Kidney (tissue), 2 donors: ENCODE data around the genes H3C11, ZNF165 and ZSCAN23.

- PRO-cap, result no peak
- RRBS, result no CpG with 5 or more reads among the region's 53 CpGs
Observed at GRCh38 chr6:27630544-27631734, 158.0 kb upstream of the ZNF184 start.

GRCh38 chr6:27670318-27670801 lies 137.4 kb downstream of the H2BC13 start:
- PRO-cap, result no peak
- RRBS, result no CpG with 5 or more reads among the region's 13 CpGs

GRCh38 chr6:27721095-27721468 lies 86.6 kb downstream of the H2BC13 start:
- PRO-cap, result no peak
- RRBS, result 0% methylated on average over 1 of the region's 11 CpGs

DNA sequence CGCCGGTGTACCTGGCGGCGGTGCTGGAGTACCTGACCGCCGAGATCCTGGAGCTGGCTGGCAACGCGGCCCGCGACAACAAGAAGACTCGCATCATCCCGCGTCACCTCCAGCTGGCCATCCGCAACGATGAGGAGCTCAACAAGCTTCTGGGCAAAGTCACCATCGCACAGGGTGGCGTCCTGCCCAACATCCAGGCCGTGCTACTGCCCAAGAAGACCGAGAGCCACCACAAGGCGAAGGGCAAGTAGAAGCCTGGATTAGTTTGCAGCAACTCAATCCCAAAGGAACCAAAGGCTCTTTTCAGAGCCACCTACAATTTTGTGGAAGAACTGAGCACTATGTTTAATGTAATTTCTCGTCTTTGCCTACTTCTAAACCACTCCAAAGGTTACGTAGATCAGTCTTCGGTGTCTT lies 387 bp downstream of the H2AC13 start:
- PRO-cap, result no peak
- RRBS, result no CpG with 5 or more reads among the region's 23 CpGs

- PRO-cap, result no peak
- RRBS, result no CpG with 5 or more reads among the region's 1 CpG
Observed at GRCh38 chr6:27809583-27809795, 362 bp upstream of the H3C10 start.

GRCh38 chr6:27866505-27866912 lies 879 bp downstream of the H1-5 start:
- PRO-cap, result no peak
- RRBS, result no CpG with 5 or more reads among the region's 11 CpGs

- PRO-cap, result no peak
Observed at GRCh38 chr6:27867960-27868185, 485 bp upstream of the H1-5 start.

GRCh38 chr6:27871709-27872618 lies at the start of gene H3C11:
H3C11 (minus strand) TSS chr6:27872346.
- PRO-cap, result bidirectional peak, plus-strand start at chr6:27872453, minus-strand start at chr6:27872346
- RRBS, result 7% methylated on average over 1 of the region's 52 CpGs

DNA sequence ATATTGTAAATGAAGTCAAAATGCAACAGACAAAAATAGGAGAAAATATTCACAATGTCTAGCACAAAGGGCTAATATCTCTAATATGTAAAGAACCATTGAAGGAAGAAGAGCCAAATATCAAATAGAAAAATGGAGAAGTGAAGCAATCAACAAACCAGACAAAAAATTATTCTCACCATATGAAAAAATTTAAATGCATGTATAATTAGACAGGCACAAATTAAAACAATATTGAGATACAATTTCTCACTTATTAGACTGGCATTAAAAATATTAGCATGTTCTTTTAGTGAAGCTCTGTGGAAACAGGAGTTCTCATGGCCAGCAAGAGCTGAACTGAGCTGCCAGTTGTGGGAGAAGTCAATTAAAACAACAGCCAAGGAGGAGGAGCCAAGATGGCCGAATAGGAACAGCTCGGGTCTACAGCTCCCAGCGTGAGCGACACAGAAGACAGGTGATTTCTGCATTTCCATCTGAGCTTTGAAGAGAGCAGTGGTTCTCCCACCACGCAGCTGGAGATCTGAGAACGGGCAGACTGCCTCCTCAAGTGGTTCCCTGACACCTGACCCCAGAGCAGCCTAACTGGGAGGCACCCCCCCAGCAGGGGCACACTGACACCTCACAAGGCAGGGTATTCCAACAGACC lies 14.0 kb upstream of the OR2B6 start:
- PRO-cap, result no peak
- RRBS, result no CpG with 5 or more reads among the region's 6 CpGs

DNA sequence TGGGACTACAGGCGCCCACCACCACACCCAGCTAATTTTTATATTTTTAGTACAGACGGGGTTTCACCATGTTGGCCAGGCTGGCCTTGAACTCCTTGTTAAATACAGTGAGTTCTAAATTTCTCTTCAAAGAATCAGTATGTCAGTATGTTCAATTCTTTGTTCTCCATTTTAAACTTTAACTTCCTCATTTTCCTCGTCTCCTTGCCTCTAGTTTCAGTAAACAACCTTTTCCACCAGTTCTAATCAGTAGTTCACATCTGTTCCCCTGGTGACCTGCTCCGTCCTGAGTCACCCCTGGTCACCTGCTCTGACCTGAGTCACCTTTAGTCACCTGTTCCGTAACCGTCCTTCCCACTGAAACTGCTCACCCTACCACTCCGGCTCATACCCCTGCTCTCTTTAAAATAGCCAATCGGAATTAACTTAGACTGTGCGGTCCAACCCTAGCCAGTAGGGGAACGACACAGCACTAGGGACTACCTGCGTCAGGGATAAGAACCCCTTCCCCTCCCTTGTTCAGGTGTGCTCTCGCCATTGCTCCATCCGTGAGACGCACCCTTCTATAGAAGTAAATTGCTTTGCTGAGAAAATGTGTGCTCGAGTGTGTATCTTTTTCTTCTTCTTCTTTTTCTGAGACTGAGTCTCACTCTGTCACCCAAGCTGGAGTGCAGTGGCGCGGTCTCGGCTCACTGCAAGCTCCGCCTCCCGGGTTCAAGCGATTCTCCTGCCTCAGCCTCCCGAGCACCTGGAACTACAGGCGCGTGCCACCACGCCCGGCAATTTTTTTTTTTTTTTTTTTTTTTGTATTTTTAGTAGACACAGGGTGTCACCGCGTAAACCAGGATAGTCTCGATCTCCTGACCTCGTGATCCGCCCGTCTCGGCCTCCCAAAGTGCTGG lies at the start of gene ZNF165:
Gene ZNF165 (plus strand): TSS at position 808 of the 902 bp plus-strand sequence.
- PRO-cap, result bidirectional peak, plus-strand start at position 351 of the sequence, minus-strand start at position 288 of the sequence
- RRBS, result no CpG with 5 or more reads among the region's 33 CpGs

DNA sequence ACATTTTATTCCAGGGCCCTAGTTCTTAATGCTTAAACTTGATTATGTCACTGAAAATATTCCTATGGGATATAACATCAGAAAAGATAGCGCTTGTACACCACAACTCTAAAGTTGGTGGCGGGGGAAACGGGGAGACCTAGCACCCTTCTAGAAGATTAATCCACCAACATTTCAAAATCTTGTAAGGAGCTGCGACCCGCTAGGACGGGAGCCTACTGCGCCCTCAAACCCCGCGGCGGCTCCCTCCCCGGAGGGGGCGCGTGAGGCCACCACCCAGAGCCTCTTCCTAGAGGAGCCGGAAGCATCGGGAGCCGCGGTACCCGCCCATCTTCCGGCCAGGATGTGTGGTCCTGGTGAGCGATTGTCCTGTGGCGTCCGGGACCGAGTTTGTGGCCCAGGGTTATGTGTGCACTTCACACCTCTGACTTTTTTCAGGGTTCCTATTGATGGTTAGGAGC lies 10.5 kb downstream of the ZNF165 start:
- PRO-cap, result bidirectional peak, plus-strand start at position 292 of the sequence, minus-strand start at position 265 of the sequence
- RRBS, result 44% methylated on average over 12 of the region's 23 CpGs

- PRO-cap, result no peak
- RRBS, result no CpG with 5 or more reads among the region's 3 CpGs
Observed at GRCh38 chr6:28135407-28135750, 6.3 kb upstream of the ZKSCAN8 start.

DNA sequence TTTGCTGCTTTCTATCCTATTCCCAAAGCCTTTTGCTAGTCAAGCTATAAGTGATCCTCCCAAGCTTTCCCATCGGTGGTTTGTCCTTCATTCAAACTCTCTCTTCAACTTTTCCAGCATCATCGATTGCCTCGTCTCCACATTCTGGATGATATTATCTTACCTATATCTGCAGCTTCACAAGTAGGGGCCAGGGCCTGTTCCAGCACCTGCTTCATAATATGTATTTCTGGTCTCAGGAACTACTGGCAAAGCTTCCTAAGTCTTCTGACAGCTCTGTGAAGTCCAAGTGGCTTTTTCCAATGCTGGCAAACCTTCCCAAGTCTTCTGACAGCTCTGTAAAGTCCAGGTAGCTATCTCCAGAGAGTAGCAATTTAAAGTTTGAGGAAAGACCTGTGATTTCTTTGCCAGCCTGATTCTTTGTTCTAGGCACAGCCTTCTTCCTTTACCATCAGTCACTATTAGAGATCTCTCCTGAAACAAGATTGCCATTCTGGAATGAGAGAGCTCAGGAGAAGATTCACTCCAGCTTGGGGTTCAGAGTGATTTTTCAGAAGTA lies 17.4 kb downstream of the ZSCAN12 start:
- PRO-cap, result no peak
- RRBS, result no CpG with 5 or more reads among the region's 3 CpGs

DNA sequence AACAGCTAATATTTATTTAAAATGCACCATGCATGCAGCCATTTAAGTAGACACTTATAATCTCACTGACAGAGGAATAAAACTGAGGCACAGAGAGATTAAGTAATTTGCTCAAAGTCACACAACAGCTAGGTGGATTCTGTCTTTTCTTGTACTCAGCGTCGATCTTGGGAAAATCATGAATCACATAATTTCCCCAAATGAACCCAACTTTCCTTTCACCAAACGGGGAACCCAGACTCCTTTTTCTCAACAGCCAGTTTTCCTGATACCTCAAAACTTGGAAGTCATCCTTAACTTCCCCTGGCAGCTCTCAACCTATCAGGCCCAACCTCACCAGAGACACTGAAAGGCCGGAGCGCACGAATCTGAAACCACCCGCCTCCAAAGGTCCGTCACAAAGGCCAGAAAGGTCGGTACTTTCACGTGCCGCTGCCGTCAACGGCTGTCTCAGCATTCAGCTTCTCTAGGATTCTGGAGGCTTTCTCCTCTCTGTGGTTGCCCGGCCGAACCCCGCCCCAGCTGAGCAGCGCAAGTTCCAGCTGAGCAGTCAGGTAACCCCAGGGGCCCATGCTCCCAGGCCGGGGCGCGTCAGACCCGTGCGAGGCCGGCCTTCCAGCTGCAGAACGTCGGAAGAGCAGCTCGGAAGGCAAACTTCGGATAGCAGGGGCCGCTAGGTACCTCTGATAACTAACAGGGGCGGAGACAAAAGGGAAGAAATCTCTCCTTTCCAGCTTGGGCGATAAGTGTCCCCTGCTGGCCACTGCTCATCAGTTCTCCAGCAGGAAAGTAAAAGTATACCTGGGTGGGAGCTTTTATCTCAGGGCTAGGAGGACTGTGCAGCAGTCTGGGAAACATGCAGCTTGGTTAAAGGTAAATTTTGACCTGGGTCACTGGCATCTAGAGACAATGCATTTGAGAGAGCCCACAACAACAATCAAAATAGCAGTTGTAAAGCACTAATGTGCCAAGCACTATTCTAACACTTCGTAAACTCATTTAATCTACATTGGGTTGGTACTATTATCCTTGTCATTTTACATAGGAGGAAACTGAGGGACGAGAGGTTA lies 16.2 kb downstream of the ZSCAN12 start:
- PRO-cap, result bidirectional peak, plus-strand start at position 571 of the sequence, minus-strand start at position 399 of the sequence; unidirectional peak, minus-strand start at position 629 of the sequence
- RRBS, result 2% methylated on average over 5 of the region's 32 CpGs

- PRO-cap, result no peak
- RRBS, result no CpG with 5 or more reads among the region's 6 CpGs
Observed at GRCh38 chr6:28394550-28395088, 4.9 kb downstream of the ZSCAN12 start.

GRCh38 chr6:28442908-28443819 lies at the start of gene ZSCAN23:
ZSCAN23 (minus strand) TSS chr6:28443491.
- PRO-cap, result bidirectional peak, plus-strand start at chr6:28443527, minus-strand start at chr6:28443466
- RRBS, result 6% methylated on average over 9 of the region's 35 CpGs

- PRO-cap, result no peak
- RRBS, result no CpG with 5 or more reads among the region's 11 CpGs
Observed at GRCh38 chr6:28719295-28719901, 132.3 kb upstream of the SCAND3 start.

- PRO-cap, result no peak
- RRBS, result no CpG with 5 or more reads among the region's 6 CpGs
Observed at GRCh38 chr6:28727029-28727633, 140.0 kb upstream of the SCAND3 start.

DNA sequence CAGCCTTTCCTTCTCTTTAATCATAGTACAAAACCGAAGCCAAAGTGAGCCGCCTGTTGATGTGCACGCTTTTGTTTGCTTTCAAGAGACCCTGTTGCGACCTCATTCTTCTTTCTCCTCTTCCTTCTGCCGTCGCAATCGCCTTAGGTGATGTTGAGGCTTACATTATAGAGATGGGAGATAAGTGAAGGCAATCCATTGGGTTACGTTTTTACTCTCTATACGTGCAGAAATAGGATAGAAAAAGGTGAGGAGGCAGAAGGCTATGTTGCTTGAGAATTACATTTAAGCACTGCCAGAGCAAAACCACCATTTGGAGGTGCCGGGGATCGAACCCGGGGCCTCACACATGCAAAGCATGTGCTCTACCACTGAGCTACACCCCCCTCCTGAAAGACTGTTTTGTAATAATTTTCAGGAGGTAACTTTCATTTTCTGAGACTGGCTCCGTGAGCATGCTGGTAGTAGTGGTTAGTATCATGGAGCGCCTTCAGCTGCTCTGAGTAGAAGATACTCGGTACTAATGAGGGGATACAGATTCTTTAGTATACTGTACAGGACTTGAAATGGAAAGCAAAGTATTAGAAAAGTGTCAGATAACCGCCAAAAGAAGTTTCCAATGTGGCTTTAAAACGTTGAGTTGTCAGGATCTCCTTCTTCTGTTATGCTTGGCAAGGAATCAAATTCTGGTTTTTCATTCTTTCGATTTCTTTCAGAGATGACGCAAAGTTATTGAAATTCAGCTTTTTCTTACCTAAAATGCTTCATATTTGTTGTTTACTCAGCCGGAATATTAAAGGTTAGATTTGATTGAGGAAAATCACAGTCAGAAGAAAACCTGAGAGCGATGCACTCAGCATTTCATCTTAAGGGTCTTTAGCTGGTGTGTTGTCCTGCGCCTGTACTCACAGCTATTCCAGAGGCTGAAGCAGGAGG lies 165.5 kb downstream of the TRIM27 start:
- PRO-cap, result no peak
- RRBS, result no CpG with 5 or more reads among the region's 22 CpGs

DNA sequence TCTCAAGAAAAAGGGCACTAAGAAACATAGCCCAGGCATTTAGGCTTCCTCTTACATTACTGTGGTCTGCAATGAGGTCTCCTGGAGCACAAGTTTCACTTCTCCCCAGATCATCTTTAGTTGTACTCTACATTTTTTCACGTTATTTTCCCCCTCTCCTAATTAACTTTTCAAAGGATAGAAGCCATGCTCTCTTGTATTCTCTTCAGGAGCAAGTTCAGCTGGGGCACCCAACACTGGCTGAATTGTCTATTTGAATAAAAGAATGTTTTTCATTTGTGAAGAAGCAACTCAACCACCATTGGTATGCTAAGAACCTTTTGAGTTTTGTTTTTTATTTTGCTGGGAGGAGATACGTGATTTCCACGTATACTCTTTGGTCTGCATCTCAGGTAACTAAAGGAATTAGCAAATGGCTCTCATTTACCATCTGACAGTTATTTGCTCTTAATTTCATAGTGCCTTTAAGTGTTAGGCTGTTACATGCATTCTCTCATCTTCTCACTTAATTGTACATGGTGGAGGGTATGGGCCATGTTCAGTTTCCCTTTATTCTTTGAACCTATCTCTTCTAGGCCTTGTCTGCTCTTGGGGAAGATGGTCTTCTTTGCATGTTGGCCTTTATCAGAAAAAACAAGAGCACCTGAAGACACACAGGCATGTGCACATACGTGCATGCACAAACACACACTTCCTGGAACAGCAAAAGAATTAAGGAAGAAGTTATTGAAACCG lies 22.6 kb downstream of the TRIM27 start:
- PRO-cap, result no peak
- RRBS, result no CpG with 5 or more reads among the region's 5 CpGs